Thoracic aorta endothelial cell (primary cell): ENCODE measurements around a stretch of chr2.

DNA sequence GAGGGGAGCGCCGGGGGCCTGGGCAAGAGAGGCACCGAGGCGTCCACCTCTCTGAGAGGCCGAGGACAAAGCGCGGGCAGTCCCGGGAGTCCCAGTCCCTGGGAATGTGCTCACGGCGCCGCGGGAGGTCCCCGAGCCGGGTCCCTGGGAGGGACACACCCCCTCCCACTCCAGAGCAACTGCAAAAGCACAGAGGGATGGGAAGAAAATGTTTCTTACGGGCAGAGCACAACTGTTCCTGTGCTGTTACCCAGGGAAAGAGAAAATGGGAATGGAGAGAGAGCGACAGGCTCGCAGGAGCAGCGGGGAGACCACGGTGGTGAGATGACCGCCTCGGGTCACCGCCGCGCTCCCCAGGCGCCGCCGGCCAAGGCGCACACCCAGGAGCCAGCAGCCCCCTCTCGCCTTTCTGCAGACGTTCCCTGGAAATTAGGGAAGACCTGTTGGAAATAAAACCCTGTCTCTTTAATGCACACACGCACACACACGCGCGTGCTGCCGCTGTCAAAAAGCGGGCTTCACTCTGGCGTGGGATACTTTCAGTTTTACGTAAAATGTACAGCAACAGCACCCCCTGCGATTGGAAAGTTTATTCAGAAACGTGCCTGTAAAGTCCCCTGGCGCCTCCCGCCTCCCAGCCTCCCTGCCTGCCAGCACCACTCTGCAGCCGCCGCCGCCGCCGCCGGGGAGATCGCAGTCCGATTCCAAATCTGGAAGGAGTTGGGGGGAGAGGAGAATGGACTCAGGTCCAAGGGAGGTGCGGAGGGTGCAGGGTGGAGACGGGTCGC lies 1.4 kb upstream of the BCL11A start:
- CAGE, long polyA plus RNA = no peak

GRCh38 chr2:60555815-60556201 lies 2.4 kb upstream of the BCL11A start:
- CAGE, long polyA plus RNA = no peak

GRCh38 chr2:60644734-60645415 lies 91.4 kb upstream of the BCL11A start:
- CAGE, long polyA plus RNA = no peak

- CAGE, long polyA plus RNA = no peak
Measured at GRCh38 chr2:60806666-60807463, 50.8 kb downstream of the PAPOLG start.

DNA sequence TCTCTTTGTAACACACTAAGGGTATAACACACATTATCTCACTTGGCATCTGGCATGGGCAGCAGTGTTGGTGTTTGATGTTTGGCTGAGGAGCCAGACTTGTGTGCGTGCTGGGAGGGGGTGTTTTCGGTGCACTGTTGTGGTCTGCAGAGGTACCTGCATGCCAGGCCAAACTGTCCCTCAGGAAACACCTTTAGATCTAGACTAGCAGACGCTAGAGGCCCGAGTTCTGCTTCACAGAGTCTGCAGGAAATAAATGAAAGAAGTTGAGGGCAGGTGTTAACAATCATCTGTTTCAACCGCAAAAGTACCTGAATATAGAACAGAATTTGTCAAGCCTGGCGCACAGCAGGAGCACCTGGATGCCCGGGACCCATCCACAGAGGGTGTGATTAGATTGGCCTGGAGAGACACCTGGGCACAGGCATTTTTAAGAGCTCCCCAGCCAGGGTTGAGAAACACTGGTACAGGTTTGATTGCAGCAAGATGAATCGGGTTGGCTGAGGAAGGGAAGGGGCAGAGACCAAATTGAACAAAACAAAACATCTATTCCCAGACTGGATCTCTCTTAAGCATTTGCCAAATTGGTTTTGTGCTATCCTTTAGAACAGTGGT lies 40.4 kb upstream of the REL start:
- CAGE, long polyA plus RNA = no peak

DNA sequence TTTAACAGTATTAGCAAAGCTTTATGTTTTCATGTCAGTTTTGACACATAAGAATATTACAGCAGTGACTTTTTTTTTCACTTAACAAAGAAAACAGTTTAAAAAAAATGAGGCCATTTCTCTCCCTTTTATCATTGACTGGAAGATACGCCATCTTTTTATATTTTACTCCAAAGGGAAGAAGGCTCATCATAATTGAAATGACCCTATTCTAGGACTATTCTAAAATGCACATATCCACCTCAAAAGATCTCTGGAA lies 11.6 kb upstream of the PEX13 start:
- CAGE, long polyA plus RNA = no peak

- CAGE, long polyA plus RNA = no peak
Measured at GRCh38 chr2:61181094-61181863, 19.3 kb downstream of the C2orf74 start.

DNA sequence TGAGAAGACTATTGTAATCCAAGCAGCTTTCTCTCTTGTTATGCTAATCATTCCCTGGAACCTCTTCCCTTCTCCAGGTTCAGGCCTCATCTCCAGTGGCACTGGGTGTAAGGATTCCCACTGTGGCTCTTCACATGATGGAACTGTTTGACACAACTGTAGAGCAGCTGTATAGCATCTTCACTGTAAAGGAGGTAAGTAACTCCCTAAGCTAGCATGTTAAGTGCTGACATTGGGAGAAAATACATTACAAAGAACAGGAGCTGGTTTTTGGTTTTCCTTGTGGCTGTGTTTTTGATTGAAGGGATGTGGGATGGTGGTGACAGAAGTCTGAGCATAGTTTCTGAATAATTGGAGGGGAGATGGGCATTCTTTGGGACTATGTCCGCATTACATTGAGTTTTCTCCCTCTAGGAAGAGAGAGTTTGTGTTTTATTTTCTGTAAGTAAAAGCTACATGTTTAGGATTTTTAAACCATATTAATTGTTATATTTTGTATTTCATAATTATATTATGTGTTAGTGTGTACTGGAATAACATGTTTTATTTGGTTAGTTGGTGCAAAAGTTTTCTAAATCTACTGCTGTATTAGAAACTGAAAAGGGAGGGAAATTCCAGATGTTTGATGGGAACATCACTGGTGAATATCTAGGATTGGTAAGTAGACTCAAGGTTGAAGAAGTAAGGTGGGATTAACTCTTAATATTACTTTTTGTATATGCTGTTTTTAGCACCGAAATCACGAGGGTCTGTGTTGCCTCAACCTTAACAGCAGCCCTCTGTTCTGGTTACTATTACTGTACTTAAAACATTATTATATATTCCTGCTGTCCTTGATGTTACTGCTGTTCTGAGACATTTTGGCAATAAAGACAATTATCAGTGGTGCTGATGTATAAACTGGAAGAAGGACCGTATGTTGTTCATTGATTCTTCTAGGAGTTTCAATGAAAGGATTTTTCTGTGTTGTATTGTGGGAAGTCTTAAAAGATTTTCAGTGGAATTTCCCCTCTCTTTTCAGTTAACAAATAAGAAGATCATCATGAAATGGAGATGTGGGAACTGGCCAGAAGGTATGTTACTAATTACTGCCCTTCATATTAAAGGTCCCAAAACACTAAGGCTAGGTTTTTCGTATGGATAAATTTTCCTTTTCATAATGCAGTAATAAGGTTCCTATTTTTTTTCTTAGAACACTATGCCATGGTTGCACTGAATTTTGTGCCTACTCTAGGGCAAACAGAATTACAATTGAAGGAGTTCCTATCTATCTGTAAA lies 23.9 kb downstream of the C2orf74 start:
- CAGE, long polyA plus RNA = no peak

GRCh38 chr2:61460025-61460669 lies 10.7 kb downstream of the USP34 start:
- CAGE, long polyA plus RNA = no peak

- CAGE, long polyA plus RNA = no peak
Measured at GRCh38 chr2:61538934-61539161, 692 bp upstream of the XPO1 start.

- CAGE, long polyA plus RNA = no peak
Measured at GRCh38 chr2:61582085-61582667, 44.0 kb upstream of the XPO1 start.

DNA sequence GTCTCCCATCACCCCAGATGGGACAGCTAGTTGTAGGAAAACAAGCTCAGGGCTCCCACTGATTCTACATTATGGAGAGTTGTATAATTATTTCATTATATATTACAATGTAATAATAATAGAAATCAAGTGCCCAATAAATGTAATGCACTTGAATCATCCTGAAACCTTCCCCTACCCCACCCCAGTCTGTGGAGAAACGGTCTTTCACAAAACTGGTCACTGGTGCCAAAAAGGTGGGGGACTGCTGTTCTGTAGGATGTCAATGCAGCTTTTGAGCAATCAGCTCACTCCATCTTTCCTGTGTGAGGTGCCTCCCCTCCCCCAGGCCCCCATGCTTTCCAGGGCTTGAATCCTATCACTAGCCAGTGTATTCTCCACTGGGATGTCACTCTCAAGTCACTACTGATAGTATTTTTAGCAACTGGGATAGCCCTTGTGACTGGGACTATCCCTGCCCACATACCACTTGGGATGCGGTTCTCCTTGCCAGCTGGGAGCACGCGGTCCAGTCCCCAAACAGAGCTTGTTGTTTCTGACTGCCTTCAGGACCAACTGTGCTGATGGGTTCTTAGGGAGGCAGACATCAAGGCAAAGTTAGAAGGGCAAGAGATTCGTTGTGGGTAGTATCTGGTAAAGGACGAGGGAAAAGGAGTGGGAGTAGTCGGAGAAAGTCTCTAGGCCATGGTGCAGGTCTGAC lies 135.0 kb downstream of the FAM161A start:
- CAGE, long polyA plus RNA = no peak

- CAGE, long polyA plus RNA = no peak
Measured at GRCh38 chr2:61775840-61776405, 77.9 kb downstream of the FAM161A start.

DNA sequence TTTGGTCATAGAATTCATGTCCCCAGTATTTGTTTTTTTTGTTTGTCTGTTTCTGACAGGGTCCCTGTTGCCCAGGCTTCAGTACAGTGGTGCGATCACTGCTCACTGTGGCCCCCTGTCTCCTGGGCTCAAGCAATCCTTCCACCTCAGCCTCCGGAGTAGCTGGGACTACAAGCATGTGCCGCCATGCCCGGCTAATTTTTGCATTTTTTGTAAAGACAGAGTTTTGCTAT lies 65.3 kb downstream of the COMMD1 start:
- CAGE, long polyA plus RNA = no peak

- CAGE, long polyA plus RNA = no peak
Measured at GRCh38 chr2:62292174-62292701, 96.3 kb downstream of the B3GNT2 start.

DNA sequence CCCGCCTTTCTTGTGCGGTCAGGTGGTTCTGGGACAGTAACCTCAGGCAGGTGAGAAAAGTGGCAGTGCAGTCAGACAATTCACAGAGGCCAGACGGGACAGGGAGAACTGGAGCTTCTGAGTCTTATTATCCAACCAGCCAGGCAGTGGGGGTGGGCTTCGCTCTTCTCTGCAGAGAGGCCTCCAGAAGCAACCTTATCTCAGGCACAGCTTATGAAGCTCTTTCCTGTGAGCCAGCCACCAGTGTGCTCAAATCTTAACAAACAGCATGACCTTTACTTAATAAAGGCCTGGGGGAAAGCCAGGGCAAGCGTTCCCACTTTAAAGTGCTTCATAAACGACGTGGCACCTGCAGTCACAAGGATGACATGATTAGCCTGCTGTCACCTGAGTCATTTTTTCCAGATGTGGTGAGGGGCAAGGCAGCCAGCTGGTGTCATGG lies 109.7 kb downstream of the B3GNT2 start:
- CAGE, long polyA plus RNA = no peak

GRCh38 chr2:62569894-62570271 lies 63.9 kb upstream of the TMEM17 start:
- CAGE, long polyA plus RNA = no peak

DNA sequence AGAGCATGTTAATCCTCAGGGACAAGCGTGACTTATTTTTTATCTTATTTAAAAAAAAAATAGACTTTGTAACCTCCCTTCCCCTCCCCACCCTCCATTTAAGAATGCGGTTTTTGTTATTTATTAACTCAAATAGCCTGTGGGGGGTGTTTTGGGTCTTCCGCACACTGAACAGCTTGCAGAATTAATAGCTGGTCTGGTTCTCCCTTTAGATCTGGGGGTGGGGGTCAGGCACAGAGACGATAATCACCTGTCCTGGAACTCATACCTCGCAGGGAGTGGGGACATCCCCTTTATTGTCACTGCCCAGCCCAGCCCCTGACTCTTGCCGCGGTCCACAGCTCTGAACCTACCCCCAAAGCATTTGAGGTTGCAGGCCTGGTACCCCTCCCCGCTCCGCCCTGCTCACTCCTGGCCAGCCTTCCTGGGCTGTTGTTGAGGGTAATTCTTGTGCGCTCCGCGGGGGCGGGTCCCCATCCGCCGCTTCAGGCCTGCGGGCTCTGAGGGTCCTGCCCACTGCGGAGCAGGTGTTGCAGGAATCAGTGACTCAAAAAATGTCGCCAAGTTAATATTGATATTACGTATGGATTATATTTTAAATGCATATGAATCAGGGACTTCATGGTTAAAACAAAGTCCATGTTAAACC lies 64.4 kb upstream of the TMEM17 start:
- CAGE, long polyA plus RNA = no peak

- CAGE, long polyA plus RNA = no peak
Measured at GRCh38 chr2:62653840-62654078, 51.8 kb upstream of the EHBP1 start.

GRCh38 chr2:62654079-62654429 lies 51.5 kb upstream of the EHBP1 start:
- CAGE, long polyA plus RNA = no peak